Jurkat, Clone E6-1 (cell line): ENCODE measurements around the gene OTOG.

DNA sequence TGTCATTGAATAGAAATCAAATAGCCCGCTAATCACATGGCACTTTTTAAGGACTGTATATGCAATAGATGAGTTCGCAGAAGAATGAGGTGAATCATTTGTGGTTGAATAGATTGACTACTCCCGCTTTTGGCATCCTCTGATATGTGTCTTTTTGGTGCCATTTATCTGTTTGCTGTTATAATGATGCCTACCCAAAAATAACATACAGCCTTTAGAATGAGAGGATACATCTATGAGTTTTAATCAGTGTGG, 1.6 kb downstream of the PDE3B start:
- RRBS = no CpG with 5 or more reads among the region's 3 CpGs

GRCh38 chr11:14759430-14759633, 115.7 kb downstream of the PDE3B start:
- RRBS = no CpG with 5 or more reads among the region's 3 CpGs

DNA sequence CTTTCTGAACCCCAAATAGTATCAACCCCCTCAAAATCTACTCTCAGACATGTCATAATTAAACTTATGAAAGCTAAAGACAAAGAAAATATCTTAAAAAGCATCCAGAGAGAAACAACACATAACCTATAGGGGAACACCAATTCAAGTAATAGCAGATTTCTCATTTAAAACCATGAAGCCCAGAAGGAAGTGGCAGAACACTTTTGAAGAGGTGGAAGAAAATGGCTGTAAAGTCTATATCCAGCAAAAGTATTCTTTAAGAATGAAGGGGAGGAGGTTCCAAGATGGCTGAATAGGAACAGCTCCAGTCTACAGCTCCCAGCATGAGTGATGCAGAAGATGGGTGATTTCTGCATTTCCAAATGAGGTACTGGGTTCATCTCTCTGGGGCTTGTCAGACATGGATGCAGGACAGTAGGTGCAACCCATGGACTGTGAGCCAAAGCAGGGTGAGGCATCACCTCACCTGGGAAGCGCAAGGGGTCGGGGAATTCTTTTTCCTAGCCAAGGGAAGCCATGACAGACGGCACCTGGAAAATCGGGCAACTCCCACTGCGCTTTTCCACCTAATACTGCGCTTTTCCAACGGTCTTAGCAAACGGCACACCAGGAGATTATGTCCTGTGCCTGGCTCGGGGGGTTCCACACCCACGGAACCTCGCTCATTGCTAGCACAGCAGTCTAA, 114.5 kb downstream of the CYP2R1 start:
- RRBS = no CpG with 5 or more reads among the region's 11 CpGs

GRCh38 chr11:14974690-14975083, 2.5 kb upstream of the CALCA start:
- RRBS = no CpG with 5 or more reads among the region's 14 CpGs

GRCh38 chr11:15073694-15074428, 468 bp downstream of the CALCB start:
- RRBS = 92% methylated on average over 13 of the region's 48 CpGs

DNA sequence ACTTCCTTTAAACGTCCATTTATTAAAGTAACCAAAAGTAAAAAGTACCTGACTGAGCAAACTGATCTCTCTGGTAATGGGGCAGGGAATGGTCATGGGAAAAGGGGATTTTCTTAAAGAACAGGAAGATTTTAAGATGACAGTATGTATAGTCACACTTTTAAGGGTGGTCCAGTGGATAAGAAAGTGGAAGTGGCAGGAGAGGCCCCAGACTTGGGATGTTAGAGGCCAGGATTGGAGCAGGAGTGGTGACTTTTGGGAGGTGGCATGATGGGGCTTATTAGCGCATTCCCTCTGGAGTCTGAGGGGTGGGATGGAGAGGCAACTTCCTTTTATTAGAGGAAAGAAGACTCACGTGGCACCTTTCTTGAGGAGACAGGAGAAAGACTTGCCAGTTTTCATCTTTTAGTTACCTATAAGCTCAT, 261.3 kb downstream of the INSC start:
- RRBS = no CpG with 5 or more reads among the region's 3 CpGs

- RRBS = no CpG with 5 or more reads among the region's 6 CpGs
Measured at GRCh38 chr11:15849129-15849676, 507.1 kb downstream of the SOX6 start.

DNA sequence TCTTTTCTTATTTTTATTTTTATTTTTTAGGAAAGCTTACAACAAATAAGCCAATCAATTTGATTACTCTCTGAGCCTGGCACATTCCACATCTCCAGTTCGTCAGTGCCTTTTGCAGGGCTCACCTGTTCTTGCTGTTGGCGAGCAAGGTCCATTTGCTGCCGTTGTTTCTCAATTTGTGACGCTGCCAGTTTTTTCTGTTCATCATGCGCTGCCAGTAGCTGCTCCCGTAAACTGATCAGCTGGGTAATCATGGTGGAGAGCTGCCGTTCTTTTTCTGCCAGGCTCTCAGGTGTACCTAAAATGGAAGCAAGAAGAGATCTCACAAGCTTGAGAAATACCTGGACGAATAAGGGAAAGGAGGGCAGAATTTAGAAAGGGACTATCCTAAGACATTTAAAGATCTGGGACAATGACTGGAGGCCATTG, 169.7 kb downstream of the SOX6 start:
- RRBS = no CpG with 5 or more reads among the region's 8 CpGs

- RRBS = no CpG with 5 or more reads among the region's 2 CpGs
Measured at GRCh38 chr11:16655390-16655719, 83.1 kb upstream of the C11orf58 start.

GRCh38 chr11:16788542-16788899, 50.1 kb downstream of the C11orf58 start:
- RRBS = no CpG with 5 or more reads among the region's 8 CpGs

- RRBS = no CpG with 5 or more reads among the region's 25 CpGs
Measured at GRCh38 chr11:16814833-16815736, 76.6 kb downstream of the C11orf58 start.

DNA sequence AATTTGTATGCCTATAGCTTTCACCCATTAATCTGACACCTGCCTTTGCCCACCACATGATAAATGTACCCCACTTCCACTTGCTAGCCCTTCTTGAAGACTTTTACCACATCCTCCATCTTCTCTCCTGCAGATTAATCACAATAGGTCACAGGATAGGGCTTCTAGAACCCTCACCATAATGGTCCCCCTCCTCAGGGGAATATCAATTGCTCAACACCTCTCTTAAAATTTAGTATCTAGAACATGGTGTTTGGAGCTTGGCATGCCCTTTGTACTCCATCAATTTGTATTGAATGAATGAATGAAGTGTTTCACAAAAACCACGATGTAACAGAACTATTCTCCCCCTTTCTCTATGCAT, 126.4 kb downstream of the C11orf58 start:
- RRBS = no CpG with 5 or more reads among the region's 1 CpG

- RRBS = no CpG with 5 or more reads among the region's 8 CpGs
Measured at GRCh38 chr11:16881056-16881833, 133.0 kb downstream of the PLEKHA7 start.

- RRBS = no CpG with 5 or more reads among the region's 3 CpGs
Measured at GRCh38 chr11:16905716-16906285, 108.4 kb downstream of the PLEKHA7 start.

DNA sequence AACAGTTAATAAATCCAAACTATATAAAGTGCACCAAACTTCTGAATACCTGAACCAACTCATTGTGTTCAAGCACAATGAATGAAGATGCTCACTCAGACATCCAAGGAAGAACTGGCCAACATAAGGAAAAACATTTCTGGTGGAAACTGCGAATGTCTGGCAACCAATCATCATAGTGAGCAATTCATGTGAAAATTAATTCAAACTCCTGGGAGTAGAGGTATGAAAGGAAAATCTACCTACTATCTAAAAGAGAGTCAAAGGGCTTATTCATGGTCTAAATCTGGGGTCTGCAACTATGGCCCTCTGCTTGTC, 2.9 kb downstream of the RPS13 start:
- RRBS = no CpG with 5 or more reads among the region's 1 CpG

- RRBS = no CpG with 5 or more reads among the region's 9 CpGs
Measured at GRCh38 chr11:17268682-17269440, 7.7 kb upstream of the NUCB2 start.

- RRBS = no CpG with 5 or more reads among the region's 4 CpGs
Measured at GRCh38 chr11:17497957-17498556, 21.4 kb upstream of the ABCC8 start.

DNA sequence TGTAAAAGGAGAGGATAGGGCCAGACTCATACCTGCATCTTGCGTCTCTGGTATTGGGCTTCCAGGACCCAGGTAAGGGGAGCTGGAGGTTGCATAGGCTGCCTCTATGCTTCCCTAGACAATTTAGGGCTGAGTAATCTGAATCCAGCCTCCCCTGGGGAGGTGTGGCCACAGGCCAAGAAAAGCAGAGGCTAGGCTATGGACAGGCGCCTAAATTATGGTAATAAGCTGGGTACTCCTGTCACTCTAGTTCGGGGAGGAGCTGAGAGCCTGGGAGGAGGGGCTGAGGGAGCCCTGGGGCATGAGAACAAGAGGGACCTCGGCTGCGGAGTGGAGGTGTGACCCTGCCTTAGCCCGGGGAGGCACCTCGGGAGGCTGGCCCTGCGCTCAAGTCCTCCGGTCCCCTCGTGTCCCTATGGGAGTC, at the start of gene OTOG:
TSS of gene OTOG (plus strand) at position 302 of the 424 bp plus-strand sequence.
- RRBS = 50% methylated on average over 4 of the region's 10 CpGs

DNA sequence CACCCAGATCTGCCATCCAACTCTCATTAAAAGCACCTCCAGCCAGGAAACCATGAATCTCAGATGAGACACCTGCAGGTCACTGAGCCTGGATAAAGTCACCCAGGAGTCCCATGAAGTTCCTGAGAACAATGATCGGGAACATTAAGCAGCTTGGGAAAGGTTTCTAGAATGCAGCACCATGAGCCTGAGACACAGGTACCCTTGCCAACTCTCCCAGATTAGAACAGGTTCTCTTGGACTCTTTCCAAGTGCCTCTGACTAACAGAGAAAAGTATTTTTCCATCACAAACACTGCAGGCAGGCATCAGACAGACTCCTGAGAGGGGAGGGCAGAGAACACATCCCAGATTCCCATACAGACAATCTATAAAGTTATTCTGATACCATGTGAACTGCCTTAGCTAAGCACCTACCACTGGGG, 27.4 kb downstream of the SERGEF start:
- RRBS = no CpG with 5 or more reads among the region's 1 CpG